ENCODE results near the gene CD44.

DNA sequence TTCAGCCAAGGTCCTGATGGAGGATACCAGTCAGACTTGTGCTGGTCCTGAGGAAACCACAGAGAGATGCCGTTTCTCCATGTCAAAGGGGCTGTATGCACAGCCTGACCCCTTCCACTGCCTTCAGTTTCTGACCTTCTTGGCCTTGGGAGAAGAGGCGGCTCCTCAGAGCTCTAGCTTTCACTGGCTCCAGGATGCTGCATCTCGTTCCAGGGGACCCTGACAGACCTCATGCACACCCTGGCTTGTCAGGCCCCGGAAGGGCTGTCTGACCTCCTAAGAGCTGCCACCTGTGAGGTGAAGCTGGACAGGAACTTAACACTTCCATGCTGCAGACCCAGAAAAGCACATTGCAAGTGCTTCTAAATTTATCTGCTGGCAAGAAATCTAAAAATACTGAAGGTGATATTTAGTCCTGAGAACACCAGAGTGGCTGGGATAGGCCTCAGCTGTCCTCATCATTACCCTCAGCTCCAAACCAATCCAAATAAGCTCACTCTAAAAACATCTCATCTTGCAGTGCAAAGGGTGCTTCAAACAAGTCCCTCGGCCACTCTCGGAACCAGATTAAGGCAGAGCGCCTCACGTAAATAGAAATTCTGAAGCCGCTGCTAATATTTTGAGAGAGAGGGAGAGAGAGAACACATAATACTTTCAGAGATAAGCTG is 46.7 kb downstream of the ABTB2 start:
- PRO-cap: no peak
- RAMPAGE, long total RNA: no peak

- PRO-cap: no peak
- RAMPAGE, long total RNA: no peak
Measured at GRCh38 chr11:34346533-34347179, 11.2 kb downstream of the ABTB2 start.

- PRO-cap: no peak
- RAMPAGE, long total RNA: no peak
Measured at GRCh38 chr11:34570440-34570826, 50.5 kb upstream of the EHF start.

DNA sequence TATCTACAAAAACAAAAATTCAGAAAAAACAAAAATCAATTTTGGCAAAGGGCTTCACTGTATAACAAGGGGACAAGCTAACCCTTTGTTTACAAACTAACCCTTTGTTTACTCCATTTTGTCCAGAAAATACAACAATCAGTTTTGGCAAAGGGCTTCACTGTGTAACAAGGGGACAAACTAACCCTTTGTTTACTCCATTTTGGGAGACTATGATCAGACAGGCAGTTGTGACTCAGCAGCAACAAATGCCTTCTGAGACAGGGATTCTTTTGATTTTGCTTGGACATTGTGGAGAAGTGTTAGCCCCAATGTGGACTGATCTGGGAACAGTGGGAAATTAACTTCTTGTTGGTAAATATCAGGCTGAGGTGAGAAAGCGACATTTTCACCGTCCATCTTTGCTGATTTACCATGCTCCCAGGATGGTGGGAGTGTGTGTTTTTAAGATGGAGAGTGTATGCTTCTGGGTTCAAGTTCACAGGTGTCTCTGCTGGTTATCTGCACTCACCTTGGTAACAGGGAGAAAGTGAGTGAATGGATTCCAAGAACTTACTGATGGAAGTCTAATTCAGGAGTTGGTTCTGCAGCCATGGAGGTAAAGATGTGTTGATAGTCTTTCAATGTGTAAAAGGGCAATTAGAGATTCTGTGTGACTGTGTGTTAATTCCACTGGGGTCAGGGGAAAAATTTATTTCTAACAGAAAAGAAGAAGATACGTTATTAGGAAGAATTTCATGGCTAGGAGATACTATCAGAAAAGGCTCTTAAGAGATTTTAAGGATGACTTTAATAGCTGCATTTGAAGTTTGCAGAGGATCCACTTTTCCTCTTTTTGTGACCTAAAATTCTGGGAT is 1.2 kb downstream of the EHF start:
- PRO-cap: no peak
- RAMPAGE, long total RNA: no peak

- PRO-cap: no peak
- RAMPAGE, long total RNA: no peak
Measured at GRCh38 chr11:34624488-34625352, 3.8 kb downstream of the EHF start.

- PRO-cap: no peak
- RAMPAGE, long total RNA: no peak
Measured at GRCh38 chr11:34825217-34826233, 90.7 kb downstream of the APIP start.

- PRO-cap: no peak
- RAMPAGE, long total RNA: no peak
Measured at GRCh38 chr11:35040028-35041161, 98.6 kb upstream of the CD44 start.

- PRO-cap: no peak
- RAMPAGE, long total RNA: no peak
Measured at GRCh38 chr11:35088569-35089098, 50.3 kb upstream of the CD44 start.

GRCh38 chr11:35138551-35139501 is at the start of gene CD44:
Gene CD44 (plus strand): TSS chr11:35139171.
- PRO-cap: no peak
- RAMPAGE, long total RNA: no peak

- PRO-cap: no peak
- RAMPAGE, long total RNA: no peak
Measured at GRCh38 chr11:35206408-35206969, 67.5 kb downstream of the CD44 start.

DNA sequence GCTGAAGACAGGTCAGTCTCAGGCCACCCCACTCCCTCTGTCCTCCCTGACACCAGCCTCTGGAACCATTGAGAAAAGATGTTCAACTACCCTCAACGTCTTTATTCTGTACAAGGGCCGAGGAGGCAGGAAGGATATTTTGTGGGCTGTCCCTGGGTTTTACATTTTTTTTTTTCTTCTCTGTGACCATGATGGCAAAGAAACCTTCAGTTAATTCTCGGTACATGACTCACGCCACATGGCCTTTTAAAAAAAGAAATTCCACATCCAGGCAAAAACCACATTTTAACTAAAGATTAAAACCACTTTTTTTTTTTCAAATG is 130.3 kb downstream of the SLC1A2 start:
- PRO-cap: no peak
- RAMPAGE, long total RNA: no peak

DNA sequence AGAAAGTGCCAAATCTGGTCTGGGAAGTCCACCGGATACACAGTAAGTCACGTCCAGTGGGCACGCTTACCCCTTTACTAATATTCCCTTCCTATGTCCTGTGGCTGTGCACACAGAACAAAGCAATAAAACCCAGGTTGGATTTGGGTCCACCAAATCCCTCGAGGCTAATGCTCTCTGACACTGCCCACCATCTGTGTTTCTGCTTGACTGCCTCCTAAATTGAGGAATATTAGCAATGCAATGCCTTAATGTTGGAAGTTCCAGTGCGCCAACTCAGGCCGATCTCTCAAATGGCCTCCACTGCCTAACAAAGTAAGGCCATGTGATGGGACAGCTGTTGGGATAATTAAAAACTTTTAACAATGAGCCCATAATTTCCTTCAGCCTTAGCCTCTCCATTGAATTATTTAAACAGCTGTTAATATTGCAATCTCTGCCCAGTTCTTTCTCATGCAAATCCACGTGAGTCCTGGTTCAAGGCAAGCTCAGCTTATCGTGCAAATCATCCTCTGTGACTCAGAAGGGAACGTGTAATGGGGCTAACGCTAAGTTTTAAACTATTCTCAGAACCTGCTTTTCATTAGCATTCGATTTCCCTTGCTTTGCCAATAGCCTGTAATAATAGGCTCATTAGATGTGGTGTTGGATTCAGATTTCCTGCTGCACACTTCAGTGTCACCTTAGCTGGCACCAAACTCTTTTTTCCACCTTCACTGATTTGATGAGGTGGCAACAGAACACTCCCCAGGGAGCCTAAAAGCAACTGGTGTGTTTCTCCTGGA is 97.4 kb downstream of the SLC1A2 start:
- PRO-cap: no peak
- RAMPAGE, long total RNA: no peak

GRCh38 chr11:35781224-35781666 is 118.7 kb downstream of the TRIM44 start:
- PRO-cap: no peak
- RAMPAGE, long total RNA: no peak

DNA sequence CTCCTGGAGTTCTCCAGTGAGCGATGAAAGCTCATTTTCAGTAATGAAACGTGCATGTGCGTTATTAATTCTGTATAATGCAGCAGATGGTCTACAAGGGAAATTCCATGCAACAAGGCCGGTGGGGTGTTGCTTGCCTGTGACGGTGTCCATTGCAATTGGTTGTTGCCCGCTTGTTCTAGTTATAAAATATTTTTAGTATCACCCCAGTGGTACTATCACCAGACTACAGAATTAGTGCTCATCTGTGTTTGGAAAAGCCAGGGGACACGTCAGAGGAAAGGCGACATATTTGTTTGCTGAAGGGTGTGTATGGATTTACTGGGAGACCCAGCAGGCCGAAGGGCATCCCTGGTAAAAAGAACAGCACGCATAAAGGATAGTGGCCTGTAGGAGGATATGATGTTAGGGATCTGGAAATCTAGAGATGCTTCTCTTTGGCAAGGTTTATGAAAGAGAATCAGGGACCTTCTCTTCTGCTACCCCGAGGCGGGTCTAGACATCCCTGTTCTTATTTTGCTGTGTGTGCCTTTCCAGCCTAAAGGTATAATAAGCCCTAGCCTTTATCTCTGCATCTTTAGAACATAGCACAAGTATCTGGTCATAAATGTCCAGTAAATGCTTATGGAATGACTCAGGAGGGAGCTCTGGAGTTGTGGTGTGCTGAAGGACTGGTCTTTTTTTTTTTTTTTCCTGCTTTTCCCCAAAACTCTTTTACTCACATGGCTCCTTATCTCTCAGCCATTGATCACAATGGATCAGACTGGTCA is 90.8 kb downstream of the LDLRAD3 start:
- PRO-cap: no peak
- RAMPAGE, long total RNA: no peak

DNA sequence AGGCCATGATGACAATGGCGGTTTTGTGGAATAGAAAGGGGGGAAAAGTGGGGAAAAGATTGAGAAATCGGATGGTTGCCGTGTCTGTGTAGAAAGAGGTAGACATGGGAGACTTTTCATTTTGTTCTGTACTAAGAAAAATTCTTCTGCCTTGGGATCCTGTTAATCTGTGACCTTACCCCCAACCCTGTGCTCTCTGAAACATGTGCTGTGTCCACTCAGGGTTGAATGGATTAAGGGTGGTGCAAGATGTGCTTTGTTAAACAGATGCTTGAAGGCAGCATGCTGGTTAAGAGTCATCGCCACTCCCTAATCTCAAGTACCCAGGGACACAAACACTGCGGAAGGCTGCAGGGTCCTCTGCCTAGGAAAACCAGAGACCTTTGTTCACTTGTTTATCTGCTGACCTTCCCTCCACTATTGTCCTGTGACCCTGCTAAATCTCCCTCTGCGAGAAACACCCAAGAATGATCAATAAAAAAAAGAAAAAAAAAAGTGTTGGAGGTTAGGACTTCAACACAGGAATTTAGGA is 143.6 kb downstream of the COMMD9 start:
- PRO-cap: no peak
- RAMPAGE, long total RNA: no peak

DNA sequence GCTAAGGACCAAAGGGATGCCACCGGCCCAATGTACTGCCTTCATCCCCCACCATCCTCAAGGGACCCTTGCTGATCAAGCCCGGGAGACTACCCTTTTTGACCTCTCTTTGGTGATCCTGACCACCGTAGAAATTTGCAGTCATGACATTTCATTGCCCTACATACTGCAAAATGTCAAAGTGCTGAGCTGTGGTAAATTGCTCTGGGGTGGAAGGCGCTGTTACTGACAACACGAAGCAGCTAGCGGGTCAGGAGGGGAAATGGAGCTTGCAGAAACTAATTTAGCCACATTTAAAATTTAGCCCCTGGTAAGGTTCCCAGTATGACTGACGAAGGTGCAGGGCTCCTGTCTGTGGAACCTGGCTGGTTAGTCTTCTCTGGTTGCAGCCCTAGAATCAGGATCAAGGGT is 81.9 kb downstream of the PRR5L start:
- PRO-cap: no peak
- RAMPAGE, long total RNA: no peak

DNA sequence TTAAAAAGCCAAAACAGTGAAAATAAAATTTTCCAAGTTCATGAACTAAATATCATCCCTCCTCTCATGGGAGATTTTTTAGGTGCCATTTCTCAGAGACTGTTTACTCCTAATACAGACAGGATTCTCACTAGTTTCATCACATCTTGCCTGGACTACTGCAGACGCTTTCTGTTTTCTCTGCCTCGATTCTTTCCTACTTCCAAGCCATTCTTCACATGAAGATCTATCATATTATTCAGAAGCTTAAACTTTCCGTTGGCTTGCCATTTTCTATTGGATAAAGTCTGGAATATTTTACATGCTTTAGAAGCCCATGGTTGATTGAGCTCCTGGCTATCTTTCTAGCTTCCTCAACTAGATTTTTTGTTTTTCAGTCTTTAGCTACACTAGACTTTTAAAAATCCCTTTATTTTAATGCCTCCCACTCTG is 1226.8 kb downstream of the LRRC4C start:
- PRO-cap: no peak
- RAMPAGE, long total RNA: no peak

- PRO-cap: no peak
- RAMPAGE, long total RNA: no peak
Measured at GRCh38 chr11:40453360-40453830, 1006.1 kb downstream of the LRRC4C start.

DNA sequence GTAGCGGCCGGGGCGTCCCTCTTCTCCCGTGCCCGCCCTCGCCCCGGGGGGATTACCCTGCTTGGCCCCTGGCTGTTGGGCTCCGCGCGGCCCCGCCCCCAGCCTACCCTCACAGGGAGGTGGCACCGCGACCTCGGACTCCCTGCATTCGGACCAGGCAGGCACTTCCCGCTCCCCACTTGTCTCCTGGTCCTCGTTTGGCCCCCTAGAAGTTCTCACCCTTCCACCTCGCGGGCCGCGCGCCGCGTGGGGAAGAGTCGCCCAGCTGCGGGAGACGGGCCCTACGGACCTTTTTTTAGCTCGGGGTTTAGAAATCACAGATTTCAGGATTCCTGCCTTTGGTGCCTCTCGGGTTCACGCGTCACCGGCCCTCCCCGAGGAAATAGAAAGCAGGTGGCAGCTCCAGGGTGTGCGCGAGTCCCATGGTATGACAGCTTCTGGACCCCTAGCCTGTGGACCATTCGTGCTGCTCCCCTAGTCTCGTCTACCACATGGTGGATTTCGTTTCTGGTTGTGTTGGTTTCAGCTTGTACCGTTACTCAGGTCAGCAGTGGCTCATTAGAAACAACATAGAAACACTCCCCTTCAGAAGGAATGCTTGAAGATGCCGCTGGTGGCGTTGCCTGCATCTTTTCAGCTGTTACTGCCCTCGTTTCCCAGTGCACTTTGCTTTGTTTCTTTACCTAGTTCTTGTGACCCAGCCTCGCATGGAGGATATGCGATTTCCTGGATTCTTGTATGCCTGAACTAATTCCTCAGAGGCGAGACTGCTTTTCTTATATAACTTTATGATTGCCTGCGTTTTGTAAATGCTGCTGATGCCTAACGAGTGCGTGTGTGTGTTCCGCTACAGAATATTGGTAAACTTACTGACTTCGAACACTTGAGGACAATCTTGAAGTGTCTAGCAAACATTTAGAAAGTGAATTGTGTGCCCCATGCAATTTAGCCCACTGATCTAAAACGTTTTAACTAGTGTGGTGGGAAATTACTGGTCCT is 693 bp downstream of the TTC17 start:
- PRO-cap: no peak
- RAMPAGE, long total RNA: no peak

DNA sequence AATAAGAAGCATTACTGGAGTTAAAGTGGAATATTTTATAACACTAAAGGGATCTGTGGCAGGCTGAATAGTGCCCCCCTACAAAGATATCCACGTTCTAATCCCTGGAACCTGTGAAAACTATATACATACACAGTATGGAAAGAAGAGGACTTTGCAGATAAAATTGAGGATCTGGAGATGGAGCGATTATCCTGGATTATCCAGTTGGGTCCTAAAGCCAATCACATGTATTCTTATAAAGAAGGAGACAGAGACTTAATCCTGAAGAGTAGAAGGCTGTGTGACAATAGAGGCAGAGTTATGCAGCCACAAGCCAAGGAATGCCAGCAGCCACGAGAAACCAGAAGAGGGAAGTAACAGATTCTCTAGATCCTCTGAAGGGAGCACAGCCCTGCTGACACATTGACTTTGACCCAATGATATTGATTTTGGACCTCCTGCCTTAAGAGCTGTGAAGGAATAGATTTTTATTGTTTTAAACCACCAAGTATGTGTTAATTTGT is 103.5 kb downstream of the TTC17 start:
- PRO-cap: no peak
- RAMPAGE, long total RNA: no peak

All from spinal cord (tissue), 3 donors.